ENCODE measurements around a stretch of chr12.

DNA sequence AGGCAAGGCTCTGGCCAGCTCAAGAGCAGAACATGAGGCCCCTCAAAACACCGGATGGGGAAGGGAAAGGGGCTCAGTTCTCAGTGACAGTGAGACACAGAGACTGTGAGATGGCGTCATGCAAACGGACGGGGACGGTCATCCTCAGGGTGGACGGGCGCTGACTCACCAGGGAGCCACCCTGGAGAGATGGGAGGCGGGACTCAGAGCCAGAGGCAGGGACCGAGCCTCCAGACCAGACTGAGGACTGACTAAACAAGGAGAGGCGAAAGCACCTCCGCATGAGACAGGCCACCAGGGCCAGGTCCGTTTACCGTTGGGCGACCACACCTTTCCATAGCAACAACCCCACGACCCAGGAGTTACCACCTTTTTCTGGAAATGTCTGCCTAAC lies 64.0 kb upstream of the GALNT9 start:
- RRBS: no CpG with 5 or more reads among the region's 15 CpGs

GRCh38 chr12:132444740-132445913 lies 44.8 kb upstream of the FBRSL1 start:
- RRBS: 73% methylated on average over 5 of the region's 47 CpGs

- RRBS: 90% methylated on average over 4 of the region's 24 CpGs
These were observed 56.5 kb downstream of the LRCOL1 start for GRCh38 chr12:132553808-132554321.

- RRBS: 12% methylated on average over 10 of the region's 18 CpGs
These were observed 6.7 kb downstream of the LRCOL1 start for GRCh38 chr12:132603755-132604063.

GRCh38 chr12:132689083-132689664 lies 1.8 kb downstream of the PXMP2 start:
- RRBS: no CpG with 5 or more reads among the region's 33 CpGs

DNA sequence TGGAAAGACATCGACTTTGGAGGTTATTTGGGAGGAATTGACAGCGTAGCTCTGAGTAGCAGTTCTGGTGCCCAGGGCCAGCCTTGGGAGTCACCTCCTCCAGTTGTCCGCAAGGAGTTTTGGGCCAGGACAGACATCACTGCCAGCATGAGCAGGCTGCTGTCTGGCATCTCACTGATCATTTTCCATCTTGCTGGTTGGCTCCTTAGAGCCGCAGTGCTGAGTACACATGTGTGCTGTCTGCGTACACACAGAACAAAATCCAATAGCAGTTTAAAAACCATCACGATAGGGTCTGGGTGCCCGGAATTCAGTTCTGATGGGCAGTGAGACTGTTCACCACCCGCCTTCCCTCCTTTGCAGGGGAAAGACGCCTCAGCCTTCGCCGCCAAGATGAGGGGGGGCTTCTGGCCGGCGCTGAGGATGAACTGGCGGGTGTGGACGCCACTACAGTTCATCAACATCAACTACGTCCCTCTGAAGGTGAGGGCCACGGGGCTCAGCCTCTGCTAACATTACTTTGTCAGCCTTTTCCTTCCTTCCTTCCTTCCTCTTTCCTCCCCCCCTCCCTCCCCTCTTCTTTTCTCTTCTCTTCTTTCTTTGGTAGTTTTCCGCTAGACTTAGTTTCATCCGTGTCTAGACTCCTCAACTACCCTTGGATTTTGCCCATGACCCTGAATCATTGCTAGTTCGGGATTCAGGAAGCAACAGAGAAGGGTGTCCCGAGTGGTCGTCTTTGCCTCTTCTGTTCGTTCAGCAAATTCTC lies 9.6 kb upstream of the PGAM5 start:
- RRBS: 83% methylated on average over 1 of the region's 23 CpGs

GRCh38 chr12:132733103-132733903 lies 22.7 kb downstream of the PGAM5 start:
- RRBS: no CpG with 5 or more reads among the region's 43 CpGs

DNA sequence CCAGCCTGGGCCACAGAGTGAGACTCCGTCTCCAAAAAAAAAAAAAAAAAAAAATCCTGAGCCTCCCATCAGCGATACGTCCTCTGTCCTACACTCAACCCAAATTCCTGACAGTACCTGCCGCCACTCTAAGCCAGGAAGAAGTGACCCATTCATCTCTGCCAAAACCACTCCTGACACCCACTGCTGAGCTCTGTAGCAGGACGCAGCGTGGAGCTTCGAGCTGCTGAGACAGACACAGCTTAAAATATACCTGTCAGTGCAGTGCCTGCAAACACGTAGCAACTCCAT lies 5.9 kb upstream of the ANKLE2 start:
- RRBS: no CpG with 5 or more reads among the region's 8 CpGs

- RRBS: 93% methylated on average over 2 of the region's 18 CpGs
These were observed 14.5 kb downstream of the CHFR start for GRCh38 chr12:132872693-132873508.

Measured in retinal pigment epithelial cell (primary cell).